Spleen (tissue), 7 donors: ENCODE measurements around a stretch of chr13.

DNA sequence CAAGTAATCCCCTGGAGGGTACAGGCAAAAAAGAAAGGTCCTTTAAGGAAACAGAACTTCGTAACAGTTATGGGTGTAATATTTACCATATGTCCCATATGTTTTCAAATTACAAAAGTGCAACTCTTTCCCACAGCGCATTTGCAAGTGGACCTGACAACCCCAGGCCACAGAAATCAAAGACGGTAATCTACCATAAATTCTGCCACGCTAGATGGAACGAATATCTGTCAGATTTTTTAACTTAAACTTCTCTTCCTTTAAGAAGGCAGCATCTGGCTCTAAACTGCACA lies 436.0 kb downstream of the EFNB2 start:
- PRO-cap, 4 experiments = no peak in any of the 4 experiments
- RAMPAGE, long total RNA, 4 experiments = no peak in any of the 4 experiments

DNA sequence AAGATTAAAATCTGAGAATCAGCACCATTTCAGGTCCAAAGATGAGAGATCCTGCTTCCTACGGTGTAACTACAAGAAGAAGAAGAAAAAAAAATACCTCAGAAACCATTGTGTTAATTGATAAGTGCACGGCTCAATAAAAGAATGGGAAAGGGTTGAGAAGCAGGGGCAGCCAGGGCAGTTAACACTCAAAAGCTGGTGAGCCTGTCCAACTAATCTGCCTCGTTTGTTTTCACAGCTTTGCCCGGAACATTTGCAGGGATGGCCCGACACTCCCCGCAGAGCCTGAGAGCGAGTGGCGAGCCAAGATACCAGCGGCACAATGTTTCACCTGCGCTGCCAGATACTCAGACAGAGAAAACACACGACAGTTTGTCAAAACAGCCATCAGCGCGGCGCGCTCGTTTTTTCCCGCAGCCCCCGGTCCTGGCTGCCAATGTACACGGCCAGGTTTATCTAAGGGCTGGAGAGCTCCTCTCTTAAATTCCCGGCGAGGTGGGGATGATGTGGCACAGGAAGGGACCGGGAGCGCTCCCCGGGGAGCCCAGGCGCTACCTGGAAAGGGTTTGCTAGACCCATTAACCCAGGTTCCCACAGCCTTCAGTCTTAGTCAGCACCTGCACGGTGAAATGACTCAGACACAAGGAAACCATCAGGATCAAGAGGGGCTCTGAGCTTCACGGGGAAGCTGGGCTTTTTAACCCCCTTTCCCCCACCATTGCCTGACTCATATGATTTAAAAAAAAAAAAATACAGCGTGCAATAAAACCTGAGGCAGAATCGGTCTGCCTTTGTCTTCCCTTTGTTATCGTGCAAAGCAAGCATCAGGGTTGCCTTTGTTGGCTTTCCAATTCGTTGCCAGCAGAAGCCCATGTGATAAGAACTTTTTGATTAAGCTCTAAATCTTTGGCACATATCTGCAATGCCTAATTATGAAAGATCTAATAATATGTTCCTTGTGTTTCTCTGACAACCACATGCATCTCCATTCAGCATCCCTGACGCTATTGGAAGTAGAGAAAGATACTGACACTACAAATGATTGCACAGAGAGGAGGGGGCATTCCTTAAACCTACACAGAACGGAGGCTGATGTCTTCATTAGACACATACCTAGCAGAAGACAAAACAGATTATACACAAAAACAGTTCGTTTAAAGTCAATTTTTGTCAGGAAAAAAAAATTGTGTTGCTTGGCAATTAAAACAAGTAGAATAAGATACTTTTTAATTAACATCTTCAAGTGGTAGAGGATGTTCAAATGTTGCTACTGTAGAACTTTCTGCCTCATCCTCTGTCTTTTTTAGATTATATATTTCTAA lies 186.1 kb downstream of the EFNB2 start:
- PRO-cap, 4 experiments = no peak in any of the 4 experiments
- RAMPAGE, long total RNA, 4 experiments = no peak in any of the 4 experiments

DNA sequence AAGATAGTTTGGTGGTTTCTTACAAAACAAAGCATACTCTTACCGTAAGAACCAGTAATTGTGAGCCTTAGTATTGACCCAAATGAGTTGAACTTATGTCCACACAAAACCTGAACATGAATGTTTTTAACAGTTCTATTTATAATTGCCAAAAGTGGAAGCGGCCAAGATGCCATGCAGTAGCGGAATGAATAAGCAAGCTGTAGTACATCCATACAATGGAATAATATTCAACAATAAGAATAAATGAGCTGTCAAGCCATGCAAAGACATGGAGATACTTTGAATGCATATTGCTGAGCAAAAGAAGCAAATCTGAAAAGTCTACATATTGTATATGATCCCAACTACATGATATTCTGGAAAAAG lies 183.0 kb downstream of the EFNB2 start:
- PRO-cap, 4 experiments = no peak in any of the 4 experiments
- RAMPAGE, long total RNA, 4 experiments = no peak in any of the 4 experiments

DNA sequence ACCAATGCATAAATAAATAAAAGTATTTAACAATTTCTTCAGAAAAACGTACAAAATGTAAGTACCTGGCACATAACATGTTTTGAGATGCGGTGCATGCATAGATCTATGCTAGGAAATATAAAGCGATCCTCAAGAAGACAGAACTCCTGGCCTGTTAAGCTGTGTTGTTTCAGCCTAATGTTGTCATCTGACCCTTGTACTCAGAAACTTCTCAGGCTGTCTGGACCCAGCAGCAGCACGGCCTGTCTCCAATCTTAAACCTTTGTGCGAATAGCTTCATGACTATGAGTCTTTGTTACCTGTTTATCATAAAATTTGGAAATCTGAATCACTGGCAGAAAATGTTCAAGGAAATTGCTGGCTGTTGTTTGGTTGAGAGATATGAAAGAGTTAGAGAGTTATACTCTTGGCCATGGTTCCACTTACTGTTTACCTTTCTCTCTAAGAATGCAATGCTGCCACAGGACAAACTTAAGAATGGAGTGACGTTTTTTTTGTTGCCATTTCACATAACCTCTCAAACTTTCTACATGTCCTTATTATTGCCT lies 59.7 kb downstream of the EFNB2 start:
- PRO-cap, 4 experiments = no peak in any of the 4 experiments
- RAMPAGE, long total RNA, 4 experiments = no peak in any of the 4 experiments

DNA sequence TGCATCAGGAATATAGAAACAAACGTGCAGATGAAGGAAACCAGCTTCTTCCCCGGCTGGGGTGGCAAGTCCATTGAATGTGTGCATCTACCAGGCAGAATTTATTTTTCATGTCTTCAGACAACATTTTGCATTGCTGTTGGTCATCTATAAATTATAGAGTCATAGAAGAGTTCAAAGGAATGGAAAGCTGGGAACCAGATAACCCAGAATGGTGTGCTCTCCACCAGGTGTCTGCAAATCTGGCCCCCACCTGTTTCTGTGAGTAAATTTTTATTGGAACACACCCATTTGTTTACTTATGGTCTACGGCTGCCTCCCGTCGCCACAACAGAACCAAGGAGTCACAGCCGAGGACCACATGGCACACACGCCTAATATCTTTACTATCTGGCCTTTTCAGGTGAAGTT lies 58.3 kb downstream of the EFNB2 start:
- PRO-cap, 4 experiments = no peak in any of the 4 experiments
- RAMPAGE, long total RNA, 4 experiments = no peak in any of the 4 experiments

- PRO-cap, 4 experiments = no peak in any of the 4 experiments
- RAMPAGE, long total RNA, 4 experiments = no peak in any of the 4 experiments
Measured at GRCh38 chr13:106532656-106532918, 2.9 kb downstream of the EFNB2 start.

DNA sequence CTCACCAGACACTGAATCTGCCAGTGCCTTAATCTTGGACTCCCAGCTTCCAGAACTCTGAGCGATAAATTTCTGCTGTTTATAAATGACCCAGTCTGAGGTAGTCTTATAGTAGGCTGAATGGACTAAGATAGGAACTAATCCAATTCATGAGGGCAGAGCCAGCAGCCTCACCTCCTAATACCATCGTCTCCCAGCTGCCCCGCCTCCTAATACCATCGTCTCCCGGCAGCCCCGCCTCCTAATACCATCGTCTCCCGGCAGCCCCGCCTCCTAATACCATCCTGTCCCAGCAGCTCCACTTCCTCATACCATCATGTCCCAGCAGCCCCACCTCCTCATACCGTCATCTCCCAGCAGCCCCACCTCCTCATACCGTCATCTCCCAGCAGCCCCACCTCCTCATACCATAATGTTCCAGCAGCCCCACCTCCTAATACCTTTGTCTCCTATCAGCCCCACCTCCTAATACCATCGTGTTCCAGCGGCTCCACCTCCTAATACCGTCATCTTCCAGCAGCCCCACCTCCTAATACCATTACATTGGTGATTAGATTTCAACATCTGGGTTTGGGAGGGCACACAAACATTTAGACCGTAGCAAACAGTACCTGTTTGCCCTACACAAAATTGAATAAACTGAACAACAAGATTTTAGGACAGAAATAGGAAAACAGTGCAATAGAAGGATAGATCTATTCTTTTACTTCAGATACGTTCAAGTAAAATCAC lies 2.5 kb upstream of the ARGLU1 start:
- PRO-cap, 4 experiments = peak in 4 of 4 experiments; most common plus-strand start position 560 of the sequence (in 1); most common minus-strand start position 185 of the sequence (in 4)
- RAMPAGE, long total RNA, 4 experiments = no peak in any of the 4 experiments

DNA sequence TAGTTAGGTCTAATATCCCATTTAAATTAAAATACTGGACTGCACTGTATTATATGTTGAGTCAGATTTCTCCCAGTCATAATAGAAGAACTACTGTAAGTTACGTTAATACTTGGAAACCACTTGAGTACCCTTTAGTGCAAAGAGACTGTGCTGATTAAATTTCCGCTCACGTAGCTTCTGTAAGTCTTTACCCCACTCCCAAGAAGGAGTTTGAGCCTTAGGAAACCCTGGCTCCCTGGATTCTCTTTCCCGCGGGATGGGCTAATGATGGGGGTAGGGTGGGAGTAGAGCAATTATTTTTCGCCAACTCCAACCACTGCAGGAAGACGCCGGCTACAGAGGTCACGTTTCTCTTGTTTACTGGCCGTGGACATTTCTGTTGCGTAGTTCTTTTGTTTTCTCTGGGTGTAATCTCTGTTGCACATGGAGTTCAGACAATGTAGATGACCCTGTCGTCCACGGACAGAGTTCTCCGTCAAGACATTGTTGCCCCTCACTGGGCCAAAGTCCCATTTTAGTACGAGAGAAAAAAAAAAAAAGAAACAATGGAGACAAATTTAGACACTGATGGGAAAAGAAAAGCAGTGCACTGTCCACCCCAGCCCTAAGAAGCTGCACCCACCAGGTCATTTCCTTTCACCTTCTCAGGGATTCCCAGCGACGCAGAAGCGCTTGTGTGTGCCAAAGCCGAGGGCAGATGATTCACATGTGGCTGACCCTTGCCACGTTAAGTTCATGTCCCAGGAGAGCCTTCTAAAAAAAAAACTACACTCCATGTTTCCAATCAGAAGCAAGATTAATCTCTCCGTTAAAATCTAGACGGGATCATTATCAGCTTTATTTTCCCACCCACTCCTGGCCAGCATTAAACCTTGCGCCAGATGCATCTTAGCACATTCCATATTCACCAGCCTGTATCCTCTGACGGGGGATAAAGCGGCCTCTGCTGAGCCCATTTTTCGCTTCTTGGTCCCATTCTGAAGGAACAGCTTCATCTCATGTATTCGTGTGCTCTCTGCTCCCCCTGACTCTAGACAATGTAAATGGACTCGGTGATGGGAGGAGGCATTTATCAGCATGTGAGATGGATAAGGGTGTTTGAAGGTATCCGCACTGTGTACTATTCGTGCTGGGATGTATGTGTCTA lies 134.0 kb upstream of the ARGLU1 start:
- PRO-cap, 4 experiments = no peak in any of the 4 experiments
- RAMPAGE, long total RNA, 4 experiments = no peak in any of the 4 experiments

DNA sequence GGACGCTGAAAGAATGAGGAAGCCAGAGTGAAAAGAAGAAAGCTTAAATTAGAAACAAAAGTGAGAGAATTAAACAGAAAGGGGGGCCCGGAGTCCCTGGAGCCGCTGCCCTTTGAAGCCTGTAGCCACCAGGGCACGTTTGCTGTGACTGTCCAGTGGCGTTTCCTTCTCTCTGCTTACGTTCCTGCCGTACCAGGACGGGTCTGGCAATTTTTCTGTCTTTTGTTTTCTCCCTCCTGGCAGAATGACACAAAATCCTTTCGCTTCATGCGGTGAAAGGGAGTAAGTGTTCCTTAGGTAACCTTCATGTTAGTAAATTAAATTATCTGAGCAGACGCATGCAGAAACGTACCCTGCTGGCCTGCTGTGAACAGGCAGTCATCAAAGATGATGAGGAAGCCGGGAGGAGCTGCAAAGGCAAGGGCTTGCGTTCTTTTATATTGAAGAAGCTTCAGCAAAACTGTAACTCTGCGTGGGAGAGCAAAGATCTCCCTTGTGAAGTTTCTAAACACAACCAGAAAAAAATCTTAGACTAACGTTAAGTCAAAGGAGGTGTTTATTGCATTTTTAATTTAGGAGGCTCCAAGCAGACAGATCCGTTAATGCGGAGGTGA lies 299.4 kb upstream of the ARGLU1 start:
- PRO-cap, 4 experiments = peak in 2 of 4 experiments; most common plus-strand start position 155 of the sequence (in 1); most common minus-strand start position 146 of the sequence (in 1)
- RAMPAGE, long total RNA, 4 experiments = no peak in any of the 4 experiments

GRCh38 chr13:106961057-106961646 lies 393.2 kb upstream of the ARGLU1 start:
- PRO-cap, 4 experiments = no peak in any of the 4 experiments
- RAMPAGE, long total RNA, 4 experiments = no peak in any of the 4 experiments

- PRO-cap, 4 experiments = no peak in any of the 4 experiments
- RAMPAGE, long total RNA, 4 experiments = no peak in any of the 4 experiments
Measured at GRCh38 chr13:107249707-107250122, 617.6 kb downstream of the NALF1 start.

DNA sequence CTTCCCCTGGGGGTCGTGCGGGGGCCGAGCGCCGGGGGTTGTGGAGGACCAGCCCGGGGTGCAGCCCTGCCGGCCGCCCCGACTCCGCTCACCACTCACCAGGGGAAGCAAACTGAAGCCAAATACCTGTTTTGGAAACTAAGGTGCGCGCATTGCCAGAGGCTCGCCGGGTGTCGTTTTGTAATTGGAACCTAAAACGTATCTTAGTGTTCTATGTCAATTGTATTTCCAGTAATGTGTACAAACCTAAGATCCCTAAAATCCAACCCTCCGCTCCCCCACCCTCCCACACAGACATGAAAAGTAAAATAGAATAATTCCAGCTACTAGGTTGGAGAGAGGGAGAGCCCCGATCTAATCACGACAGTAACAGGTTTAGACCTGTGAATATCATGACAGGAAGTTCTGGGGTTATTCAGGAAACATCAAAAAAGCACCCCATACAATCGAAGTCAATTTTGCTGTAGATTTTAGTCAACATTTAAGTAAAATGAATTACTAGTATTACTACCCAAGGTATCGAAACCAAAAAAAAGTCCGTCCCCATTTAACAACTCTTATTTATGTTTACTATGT lies 701 bp downstream of the ABHD13 start:
- PRO-cap, 4 experiments = no peak in any of the 4 experiments
- RAMPAGE, long total RNA, 4 experiments = no peak in any of the 4 experiments

DNA sequence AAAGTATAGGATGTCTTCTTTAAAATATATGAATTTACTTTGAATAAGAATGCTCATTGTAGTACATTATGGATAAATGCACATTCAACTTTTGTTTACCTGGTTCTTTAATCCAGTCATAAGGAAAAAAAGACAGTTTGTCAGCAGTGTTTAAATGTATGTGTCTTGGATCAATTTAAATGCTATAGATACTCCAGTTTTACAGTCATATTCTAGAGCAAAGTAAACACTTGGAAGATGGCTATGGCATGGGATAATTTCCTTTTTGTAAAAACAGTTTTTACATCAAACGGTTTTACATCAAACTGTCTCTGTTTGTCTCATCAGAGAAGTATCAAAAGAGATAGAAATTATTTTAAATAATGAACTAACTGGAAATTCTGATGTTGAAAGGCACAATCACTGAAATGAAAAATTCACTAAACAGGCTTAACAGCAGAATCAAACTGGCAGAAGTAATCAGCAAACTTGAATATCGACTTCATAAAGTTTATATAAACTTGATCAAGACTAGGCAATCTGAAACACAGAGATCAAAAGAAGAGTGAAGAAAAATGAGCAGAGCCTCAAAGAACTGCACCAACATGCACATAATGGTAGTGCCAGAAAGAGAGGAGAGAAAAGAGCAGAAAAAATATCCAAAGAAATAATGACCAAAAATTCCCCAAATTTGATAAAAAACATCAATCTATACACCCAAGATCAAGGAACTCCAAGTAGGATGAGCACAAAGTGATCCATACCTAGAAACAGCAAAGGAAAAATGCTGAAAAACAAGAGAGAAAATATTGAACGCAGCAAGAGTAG lies 25.1 kb downstream of the ABHD13 start:
- PRO-cap, 4 experiments = no peak in any of the 4 experiments
- RAMPAGE, long total RNA, 4 experiments = no peak in any of the 4 experiments

- PRO-cap, 4 experiments = no peak in any of the 4 experiments
- RAMPAGE, long total RNA, 4 experiments = no peak in any of the 4 experiments
Measured at GRCh38 chr13:108266089-108267014, 3.2 kb upstream of the TNFSF13B start.

DNA sequence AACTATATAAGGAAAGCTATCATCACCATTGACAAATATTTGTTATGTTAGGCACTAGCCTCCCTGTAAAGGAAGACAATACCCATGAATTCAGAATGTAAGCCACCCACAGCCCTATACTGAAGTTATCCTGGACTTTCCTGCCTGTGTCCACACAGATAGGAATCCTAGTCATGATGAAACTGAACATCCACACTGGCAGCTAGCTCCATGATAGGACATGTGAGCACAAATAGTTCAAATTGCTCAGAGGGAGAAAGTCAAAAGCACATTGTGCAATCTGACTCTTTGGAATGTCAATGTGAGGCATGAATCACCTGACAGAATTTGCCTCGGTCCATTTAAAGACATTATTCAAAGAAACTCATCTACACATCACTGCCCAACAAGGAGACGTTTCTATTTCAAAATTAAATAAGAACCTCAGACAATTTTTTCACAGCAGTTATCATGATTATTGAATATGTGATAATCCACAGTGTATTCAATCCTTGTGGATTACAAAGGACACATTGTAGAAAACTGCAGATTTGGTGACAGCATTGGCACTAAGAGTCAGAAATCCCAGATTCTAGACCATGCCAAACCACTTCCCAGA lies 529.3 kb downstream of the IRS2 start:
- PRO-cap, 4 experiments = no peak in any of the 4 experiments
- RAMPAGE, long total RNA, 4 experiments = no peak in any of the 4 experiments

DNA sequence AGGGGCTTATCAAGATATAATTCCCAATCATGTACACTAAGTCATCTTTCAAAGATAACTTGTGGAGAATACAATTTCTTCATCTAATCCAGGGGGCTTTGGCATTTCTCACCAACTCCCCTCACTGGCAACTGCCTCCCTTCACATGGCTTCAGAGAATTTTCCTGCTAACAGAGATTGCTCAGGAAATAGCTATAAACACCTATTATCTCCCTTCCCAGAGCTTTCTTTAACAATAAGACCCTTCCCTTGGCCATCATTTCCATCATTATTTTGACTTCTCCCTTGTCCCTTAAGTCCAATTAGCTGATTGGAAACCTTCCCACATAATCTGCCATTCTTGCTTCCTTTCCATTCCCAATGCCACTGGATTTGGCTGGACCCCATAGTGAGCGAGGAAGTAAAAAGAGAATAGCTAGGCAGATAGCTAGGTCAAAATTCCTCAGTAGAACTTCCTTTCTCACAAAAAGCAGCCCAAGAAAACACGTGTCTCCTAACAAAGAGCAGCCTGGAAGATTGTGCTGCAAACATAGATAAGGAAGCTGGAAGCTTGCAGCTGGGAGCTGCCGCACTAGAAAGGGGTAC lies 522.0 kb downstream of the IRS2 start:
- PRO-cap, 4 experiments = no peak in any of the 4 experiments
- RAMPAGE, long total RNA, 4 experiments = no peak in any of the 4 experiments

DNA sequence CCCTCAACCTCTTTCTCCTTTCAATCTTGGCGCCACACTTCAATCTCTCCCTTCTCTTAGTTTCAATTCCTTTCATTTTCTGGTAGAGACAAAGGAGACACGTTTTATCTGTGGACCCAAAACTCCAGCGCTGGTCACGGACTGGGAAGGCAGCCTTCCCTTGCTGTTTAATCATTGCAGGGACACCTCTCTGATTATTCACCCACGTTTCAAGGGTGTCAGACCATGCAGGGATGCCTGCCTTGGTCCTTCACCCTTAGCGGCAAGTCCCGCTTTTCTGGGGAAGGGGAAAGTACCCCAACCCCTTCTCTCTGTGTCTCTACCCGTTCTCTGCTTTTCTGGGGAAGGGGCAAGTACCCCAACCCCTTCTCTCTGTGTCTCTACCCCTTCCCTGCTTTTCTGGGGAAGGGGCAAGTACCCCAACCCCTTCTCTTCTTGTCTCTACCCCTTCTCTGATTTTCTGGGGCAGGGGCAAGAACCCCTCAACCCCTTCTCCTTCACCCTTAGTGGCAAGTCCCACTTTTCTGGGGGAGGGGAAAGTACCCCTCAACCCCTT lies 520.6 kb downstream of the IRS2 start:
- PRO-cap, 4 experiments = no peak in any of the 4 experiments
- RAMPAGE, long total RNA, 4 experiments = no peak in any of the 4 experiments

GRCh38 chr13:109274571-109274874 lies 511.9 kb downstream of the IRS2 start:
- PRO-cap, 4 experiments = no peak in any of the 4 experiments
- RAMPAGE, long total RNA, 4 experiments = no peak in any of the 4 experiments

DNA sequence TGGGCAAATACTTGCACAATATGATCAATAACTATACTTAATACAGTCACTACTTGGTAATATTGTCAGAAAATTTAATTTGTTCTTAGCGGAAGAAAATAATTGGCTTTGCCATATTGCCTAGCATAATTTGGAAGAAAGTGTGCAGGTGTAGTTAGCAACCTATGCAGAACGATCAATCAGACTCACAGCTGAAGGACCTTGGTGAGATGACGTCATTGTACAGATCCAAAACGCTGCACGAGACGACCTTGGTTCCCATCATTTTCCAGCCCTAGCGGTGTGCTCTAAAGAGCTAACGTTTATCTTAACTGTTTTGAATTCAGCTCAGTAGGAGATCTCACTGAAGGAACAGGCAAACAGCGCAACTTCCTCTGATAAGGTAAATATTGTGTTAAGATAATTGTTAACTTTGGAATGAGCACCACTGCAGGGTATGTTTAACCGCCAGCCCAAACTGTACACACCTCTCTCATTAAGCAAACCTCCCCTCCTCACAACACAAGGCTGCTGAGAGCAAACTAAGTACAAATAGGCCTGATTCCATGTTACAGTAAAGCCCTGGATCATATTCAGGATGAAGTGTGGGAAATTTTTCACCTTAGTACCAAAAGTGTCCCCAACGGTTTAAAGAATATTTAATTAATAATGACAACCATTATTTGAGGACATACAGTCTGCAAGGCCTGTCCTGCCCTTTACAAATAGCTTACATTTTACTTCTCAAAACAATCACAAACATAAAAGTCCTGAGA lies 476.3 kb downstream of the IRS2 start:
- PRO-cap, 4 experiments = no peak in any of the 4 experiments
- RAMPAGE, long total RNA, 4 experiments = no peak in any of the 4 experiments

- PRO-cap, 4 experiments = peak in 1 of 4 experiments; most common plus-strand start chr13:109784722 (in 1)
- RAMPAGE, long total RNA, 4 experiments = no peak in any of the 4 experiments
Measured at GRCh38 chr13:109784612-109785086, 1.7 kb downstream of the IRS2 start.